Tongue (tissue), 2 donors: Measurements from ENCODE around the genes DISC1 and NTPCR.

- RAMPAGE, long total RNA = no peak
Measured at GRCh38 chr1:231534825-231535356, 6.4 kb downstream of the TSNAX start.

GRCh38 chr1:231626288-231627073, at the start of gene DISC1:
Gene DISC1, plus strand, starts transcription at chr1:231626790.
- RAMPAGE, long total RNA = no peak

DNA sequence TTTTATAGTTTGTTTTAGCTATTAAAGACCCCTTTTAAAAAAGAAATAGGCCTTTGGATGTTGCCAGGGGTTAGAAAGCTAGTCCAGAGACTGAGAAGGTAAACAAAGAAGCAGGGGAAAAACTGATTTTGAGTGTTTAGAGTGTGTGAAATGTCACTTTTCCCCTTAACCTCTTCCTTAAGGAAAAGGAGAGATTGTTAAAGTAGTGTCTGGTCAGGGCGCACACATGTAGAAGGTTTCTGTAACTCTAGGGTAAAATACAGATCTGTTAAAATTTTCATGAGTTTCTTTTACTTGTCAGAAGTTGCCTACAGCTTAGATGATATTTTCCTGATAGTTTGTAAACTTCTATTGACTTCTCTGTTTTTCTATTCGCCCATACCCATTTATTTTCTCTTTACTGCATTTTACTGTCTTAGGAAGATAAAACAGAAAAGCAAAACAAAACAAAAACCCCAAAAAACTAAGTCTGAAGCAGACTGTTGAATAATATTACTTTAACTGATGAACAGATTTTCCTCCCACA, 50.3 kb downstream of the DISC1 start:
- RAMPAGE, long total RNA = no peak

DNA sequence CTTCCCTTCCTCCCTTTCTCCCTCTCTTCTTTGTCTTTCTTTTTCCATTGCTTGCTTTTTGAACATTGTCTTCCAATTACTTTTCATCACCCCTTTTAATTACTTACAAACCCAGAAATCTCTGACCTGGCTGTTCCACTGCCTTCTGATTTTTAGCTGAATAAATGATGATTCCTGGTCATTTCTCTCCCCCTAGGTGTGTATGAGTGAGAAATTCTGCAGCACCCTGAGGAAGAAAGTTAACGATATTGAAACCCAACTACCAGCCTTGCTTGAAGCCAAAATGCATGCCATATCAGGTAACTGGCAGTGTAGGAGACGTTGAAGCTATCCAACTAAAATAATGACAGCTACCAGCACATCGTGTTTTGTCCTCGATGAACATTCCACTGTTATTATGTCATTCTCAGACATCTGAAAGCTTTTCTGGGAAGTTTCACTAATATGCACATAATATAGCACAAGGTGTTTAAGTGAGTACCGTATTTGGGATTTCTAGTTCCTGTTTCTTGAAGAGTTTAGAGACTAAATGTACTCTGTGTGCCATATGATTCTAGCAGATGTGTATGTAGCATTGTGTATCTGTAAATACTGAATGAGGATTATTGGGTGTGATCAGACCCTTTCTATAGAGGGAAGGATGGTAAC, 173.4 kb downstream of the DISC1 start:
- RAMPAGE, long total RNA = no peak

- RAMPAGE, long total RNA = no peak
Measured at GRCh38 chr1:232291273-232291708, 338.6 kb downstream of the SIPA1L2 start.

DNA sequence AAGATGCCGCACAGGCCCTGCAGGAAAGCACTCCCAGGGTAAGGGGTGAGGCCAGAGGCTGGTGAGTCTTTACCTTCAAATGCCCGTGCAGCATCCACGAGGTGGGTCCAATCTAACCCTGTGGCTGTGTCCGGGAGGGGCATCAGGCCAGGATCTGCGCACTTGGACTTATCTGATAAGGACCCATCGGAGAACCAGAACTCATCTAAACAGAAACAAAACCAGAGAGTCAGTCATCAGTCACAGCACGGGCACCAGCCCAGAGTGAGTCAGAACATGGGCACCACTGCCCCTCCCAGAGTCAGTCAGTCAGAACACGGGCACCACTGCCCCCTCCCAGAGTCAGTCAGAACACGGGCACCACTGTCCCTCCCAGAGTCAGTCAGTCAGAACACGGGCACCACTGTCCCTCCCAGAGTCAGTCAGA, 214.5 kb downstream of the SIPA1L2 start:
- RAMPAGE, long total RNA = no peak

DNA sequence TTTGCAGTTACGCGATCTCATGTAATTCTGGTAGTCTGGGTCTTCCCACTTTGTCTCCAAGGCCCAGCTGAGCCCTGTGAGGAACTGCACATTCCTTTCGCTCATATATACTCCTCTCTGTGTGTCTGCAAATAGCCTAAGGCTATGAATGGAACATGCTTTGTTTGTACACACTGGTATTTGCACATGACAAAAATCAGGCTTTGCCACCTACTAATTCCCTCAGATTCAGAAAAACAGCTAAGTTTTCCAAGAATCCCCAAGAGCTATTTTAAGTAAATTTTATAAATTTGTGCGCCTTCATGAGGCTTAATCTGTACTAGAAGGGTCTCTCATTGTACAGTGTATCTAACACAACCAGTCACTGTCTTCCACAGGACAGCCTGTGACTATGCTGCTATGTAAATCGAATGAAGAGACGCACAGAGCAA, 87.2 kb downstream of the SIPA1L2 start:
- RAMPAGE, long total RNA = no peak

DNA sequence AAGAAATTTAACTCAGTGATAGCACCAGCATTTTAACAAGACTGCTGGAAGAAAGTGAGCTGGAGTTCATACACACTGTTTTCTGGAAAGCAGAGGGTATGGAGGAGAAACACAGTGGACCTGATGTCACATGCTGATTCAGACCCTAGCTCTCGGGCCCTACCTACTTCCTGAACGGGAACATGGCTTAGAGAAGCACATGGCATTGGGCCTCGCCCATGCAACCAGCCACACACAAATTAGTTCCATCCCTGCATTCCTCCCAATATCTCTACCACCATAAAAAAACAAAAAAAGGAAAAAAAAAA, 39.6 kb downstream of the SIPA1L2 start:
- RAMPAGE, long total RNA = no peak

- RAMPAGE, long total RNA = no peak
Measured at GRCh38 chr1:232628036-232628481, 1.9 kb downstream of the SIPA1L2 start.

DNA sequence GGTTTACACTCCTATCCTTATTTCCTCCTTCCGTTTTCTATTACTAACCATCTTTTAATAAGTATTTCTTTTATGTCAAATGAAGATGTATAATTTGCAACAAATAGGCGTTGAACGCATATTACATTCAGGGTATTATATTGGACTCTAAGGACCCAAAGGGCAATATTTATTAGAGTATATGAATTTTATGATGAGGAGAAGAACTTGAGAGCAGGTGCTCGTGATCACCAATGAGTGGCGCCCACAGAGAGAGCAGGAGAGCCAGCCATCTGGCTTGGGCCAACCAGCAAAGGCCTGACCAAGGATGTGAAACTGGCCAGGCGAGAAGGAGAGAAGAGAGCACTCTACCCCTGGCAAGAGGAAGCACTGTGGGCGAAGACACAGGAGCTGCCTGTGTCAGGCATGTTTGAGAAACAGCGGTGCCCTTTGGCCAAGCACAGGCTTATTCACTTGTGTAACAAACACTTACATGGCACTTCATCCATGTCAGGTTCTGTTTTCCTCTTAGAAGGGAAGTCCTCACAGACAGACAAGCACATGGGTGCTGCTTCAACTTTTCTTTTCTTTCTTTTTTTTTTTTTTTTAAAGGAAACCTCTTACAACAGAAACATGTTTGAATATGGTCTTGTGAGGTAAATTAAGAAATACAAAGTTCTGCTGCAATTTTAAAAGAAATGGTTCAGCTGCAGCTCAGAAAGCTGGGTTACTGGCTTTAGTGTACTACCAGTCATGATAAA, 4.2 kb upstream of the SIPA1L2 start:
- RAMPAGE, long total RNA = no peak

GRCh38 chr1:232949804-232950947, at the start of gene NTPCR:
Gene NTPCR, plus strand, starts transcription at chr1:232950611.
- RAMPAGE, long total RNA = no peak

DNA sequence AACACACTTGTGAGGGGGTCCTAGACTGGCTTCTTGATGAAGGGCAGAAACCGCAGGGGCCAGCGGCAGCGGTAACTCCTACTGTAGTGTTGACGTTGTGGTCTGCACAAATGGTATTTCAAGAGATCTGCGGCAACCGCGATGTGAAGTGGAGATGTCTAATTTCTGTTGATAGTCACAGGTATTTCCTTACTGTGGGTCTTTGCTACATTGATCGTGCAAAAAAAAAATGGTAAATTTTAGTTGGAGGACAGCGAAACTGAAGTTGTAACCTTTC, 479 bp downstream of the NTPCR start:
- RAMPAGE, long total RNA = no peak

GRCh38 chr1:232985947-232986557, 35.6 kb downstream of the NTPCR start:
- RAMPAGE, long total RNA = no peak

GRCh38 chr1:233369482-233370104, 42.1 kb downstream of the MAP3K21 start:
- RAMPAGE, long total RNA = no peak

- RAMPAGE, long total RNA = no peak
Measured at GRCh38 chr1:233625093-233626035, 11.5 kb downstream of the KCNK1 start.

DNA sequence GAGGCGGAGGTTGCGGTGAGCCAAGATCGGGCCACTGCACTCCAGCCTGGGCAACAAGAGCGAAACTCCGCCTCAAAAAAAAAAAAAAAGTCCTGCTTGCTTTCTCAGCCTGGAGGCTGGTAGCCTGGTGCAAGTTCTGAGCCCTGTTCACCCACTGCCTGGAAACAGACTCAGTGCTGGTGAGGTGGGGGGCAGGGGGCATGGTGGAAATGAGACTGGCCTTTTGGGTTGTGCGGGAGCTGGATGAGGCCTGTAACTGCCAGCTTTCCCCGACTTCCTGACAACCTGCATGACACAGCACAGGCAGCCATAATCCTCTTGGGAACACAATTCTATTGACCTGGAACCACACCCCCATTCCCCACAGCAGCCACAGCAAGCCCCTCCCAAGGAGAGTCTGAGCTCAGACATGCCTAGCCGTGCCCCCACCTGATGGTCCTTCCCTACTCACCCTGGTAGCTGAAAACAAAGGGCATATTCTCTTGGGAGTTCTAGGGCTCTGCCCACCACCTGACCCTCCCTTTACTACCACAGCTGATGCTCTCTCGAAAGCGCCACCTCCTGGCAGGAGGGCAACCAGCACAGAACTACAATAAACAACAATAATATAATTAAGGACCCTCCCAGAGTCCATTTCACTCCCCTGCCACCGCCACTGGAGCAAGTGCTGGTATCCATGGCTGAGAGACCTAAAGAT, 184.9 kb upstream of the COA6 start:
- RAMPAGE, long total RNA = no peak

DNA sequence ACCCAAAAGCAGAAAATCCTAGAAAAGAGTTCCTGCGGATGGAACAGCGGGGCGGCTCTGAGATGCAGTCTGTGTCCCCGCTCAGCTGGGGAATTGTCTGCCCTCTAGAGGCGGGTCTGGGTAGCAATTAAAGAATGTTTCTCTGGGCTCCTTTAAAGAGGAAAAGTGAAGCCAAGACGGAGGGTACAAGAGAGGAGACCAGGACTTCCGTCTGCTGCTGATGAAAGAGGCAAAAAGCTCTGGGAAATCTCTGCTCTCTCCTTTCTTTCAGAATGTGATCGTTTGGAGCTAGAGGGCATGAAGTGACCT, 46.6 kb upstream of the COA6 start:
- RAMPAGE, long total RNA = no peak

DNA sequence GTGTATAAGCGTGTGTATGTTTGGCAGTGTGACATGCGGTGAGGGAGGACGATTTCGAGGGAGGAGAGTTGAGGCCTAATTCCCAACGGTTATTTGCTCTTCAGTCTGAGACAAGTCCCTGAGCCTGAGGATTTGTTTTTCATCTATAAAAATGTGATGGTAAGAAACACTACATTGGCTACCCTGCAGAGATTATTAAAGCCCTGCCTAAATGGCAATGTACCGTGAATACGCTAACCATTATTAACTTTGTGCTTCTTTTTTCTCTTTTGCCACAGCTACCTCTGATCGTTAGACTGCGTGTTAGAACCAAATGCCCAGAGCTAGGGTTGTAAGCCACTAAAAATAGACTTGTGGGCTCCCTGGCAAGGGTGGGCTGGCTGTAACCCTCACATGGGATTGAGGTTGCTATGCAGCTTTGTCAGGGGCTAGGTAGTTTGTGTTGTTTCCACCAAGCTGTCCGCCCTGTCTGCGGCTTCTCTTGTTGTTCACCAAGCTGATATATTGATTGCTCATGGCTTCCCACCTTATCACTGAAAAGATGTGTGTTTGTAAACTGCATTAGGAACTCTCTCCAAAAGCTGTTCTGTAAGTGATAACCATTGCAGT, 41.8 kb upstream of the TARBP1 start:
- RAMPAGE, long total RNA = no peak

GRCh38 chr1:234554808-234555292, 55.1 kb downstream of the IRF2BP2 start:
- RAMPAGE, long total RNA = no peak

- RAMPAGE, long total RNA = no peak
Measured at GRCh38 chr1:234564436-234565117, 45.4 kb downstream of the IRF2BP2 start.